Parotid gland (tissue), 1 donor: ENCODE measurements around the gene GSC2.

- PRO-cap: no peak
These were observed 792 bp upstream of the DGCR2 start for GRCh38 chr22:19122896-19123511.

DNA sequence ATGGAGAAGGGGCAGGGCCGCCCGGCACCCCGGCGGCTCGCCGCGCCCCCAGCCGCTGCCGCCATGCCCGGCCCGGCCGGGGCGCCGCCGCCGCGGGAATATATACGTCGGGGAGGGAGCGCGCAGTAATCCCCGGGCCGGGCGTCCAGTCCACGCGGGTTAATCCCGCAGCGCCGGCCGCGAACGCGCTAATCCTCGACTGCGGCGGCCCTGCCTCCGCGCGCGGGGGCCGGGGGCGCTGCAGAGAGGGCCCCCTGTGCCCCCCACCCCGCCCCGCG, at the start of gene GSC2:
Gene GSC2, minus strand, starts transcription at position 74 of the 278 bp plus-strand sequence.
- PRO-cap: no peak

DNA sequence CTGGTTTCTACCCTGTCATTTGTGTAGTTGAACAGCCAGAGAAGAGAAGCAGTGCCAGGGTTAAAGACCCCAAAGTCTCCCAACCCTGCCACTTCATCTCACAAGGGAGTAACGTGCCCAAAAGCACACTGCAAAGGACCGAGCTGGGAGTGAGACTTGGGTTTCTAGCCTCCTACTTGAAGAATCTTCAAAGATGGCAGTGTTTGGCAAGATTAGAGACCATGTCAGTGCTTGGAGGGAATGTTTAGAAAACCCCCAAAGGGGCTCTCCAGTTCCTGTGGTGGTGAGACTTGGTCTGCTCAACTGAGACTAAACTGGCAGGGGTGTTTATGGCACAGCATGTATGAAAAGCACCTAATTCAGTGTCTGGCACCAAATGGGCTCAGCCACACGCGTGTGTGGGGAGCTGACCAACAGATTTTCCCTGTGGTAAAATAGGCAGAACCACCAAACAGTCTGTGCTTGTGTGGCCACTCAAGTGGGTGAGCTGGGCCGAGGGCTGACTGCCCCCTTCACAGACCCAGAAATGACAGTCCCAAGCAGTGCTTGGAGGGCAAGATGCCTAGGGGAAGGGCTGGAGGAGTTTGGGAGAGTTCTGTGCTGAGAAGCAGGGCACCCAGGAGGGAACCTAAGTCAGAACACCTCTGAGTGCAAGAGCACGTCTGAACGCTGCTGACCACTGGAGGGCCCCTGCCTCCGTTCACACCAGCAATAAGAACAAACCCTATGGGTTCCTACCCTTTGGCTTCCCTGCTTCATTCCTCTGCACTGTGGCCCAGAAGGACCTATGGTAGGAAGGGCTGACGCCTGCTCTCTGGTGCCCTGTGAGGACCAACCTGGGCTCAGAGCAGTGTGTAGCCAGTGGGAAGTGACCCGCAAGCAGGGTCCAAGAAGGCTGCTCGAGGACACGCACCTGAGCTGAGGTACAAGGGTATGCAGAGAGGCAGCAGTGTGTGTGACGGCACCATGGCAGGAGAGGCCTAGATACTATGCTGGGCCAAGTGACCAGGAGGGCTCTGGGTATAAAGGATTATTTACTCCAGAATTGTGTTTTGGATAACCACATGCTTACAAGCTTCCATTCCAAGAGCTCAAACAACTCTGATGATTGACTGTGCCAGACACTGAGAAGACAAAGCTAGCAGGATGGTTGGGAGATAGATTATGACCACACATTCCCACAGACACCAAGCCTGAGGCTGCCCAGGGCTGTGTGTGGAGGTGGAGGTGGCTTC, 68.6 kb upstream of the CLTCL1 start:
- PRO-cap: no peak

- PRO-cap: no peak
These were observed 7.2 kb downstream of the C22orf39 start for GRCh38 chr22:19440175-19440752.

DNA sequence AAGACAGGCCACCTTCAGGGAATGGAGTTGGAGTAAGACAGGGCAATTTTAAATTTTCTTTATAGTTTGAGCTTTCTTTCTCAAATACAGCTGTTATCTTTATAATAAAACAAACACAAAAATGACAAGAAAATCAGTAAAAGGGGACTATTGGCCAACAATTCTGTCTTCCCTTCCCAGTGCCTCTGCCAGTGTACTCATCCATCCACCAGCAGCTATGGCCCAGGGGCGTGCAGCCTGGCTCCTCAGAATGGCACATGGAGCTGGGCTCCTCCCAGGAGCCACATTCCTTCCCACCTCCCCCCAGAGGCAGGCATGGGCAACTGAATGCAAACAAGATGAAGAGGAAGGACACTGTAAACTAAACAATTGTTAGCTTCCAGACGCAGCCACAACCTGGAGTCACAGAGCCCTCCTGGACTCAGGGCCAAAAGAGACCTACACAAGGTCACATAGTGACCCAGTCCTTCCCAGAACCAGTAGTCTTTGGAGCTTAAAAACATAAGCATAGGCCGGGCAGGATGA, 30.5 kb upstream of the CLDN5 start:
- PRO-cap: no peak

- PRO-cap: no peak
These were observed 81.6 kb upstream of the SEPTIN5 start for GRCh38 chr22:19632628-19633140.

- PRO-cap: no peak
These were observed 687 bp downstream of the GP1BB start for GRCh38 chr22:19723726-19724726.

- PRO-cap: no peak
These were observed 1.2 kb downstream of the TBX1 start for GRCh38 chr22:19761338-19762613.

DNA sequence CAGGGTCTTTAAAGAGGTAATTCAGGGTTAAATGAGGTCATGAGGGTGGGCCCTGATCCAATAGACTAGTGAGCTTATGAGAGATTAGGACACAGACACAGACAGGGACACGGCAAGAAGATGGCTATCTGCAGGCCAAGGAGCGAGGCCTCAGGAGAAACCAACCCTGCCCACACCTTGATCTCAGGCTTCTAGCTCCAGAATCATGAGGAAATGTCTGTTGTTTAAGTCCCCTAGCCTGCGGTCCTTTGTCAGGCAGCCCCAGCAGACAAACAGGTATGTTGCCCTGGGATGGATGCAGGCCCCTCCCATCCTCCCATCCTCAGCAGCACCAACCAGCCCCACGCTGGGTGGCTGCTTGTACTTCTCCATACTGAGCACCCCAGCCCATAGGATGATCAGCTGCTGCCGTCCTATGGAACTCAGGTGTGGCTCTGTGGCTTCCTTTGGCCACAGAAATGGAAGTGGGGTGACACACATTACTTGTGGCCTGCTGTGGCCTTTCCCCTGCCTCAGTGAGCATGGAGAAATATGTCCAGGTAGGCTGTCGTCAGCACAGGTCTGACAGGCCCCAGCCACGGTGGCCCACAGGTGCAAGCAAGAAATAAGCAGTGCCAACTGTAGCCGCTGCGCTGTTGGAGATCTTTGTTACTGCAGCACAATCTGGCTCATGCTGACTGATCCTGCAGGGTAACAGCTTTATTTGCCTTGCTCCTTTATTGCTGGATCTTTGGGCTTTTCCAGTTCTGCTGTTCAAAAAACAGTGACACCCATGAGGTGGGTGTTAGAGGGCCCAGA, 7.8 kb downstream of the GNB1L start:
- PRO-cap: no peak

- PRO-cap: no peak
These were observed 22.2 kb upstream of the GNB1L start for GRCh38 chr22:19876857-19877352.

- PRO-cap: no peak
These were observed 25.3 kb upstream of the GNB1L start for GRCh38 chr22:19879696-19880727.

GRCh38 chr22:20021432-20022449, 831 bp downstream of the TANGO2 start:
- PRO-cap: unidirectional peak, minus-strand start at chr22:20021954

DNA sequence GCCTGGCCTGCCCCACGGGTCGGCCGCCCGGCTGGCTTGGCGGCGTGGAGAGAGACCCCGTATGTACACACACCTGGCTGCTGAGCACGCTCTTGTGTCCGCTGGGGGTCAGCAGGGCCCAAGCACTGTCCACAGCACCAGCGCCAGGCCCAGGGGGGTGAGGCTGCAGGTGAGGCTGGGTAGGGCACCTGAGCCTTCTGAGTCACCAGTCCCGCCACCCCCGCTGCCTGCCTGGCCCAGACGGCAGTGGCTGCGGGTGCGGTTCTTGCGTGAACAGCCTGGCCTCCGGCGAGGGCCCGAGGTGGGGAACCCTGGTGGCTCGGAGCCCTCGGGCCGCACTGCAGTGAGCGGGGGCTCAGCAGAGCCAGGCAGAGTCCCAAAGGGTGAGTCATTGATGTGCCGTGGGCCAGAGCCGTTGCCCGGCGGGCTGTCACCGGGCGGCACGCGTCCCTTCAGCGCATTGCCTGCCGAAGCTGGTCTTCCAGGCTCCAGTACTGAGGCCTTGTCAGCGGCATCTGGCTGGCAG, 26.5 kb downstream of the RTN4R start:
- PRO-cap: no peak

- PRO-cap: no peak
These were observed 56.7 kb downstream of the MED15 start for GRCh38 chr22:20563755-20564808.

- PRO-cap: no peak
These were observed 58.9 kb downstream of the MED15 start for GRCh38 chr22:20566296-20566710.

DNA sequence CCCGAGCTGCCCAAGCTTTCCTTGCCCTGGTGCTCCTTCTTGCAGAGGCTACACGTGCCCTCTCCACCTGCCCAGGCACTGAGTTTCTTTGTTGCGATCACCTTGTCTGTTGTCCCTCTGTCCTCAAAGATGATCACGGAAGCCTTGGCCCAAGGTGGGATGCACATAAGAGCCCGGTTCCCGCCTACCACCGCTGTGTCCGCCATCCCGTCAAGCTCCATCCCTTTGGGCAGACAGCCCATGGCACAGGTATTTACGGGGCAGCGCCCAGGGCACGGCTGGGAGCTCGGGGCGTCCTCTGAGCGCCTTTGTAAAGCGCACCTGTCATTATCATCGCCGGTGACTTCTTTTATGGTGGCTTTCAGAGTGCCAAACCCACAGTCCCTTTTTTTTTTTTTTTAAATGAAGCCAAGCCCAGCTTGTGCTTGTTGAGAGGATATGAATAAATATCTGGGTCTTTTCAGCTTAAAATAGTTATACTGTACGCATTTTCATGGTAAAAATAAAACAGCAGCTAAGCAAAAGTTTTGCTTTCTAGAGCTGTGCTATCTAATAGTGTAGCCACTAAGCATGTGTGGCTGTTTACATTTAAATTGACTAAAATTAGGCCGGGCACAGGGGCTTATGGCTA, 67.7 kb downstream of the MED15 start:
- PRO-cap: no peak

DNA sequence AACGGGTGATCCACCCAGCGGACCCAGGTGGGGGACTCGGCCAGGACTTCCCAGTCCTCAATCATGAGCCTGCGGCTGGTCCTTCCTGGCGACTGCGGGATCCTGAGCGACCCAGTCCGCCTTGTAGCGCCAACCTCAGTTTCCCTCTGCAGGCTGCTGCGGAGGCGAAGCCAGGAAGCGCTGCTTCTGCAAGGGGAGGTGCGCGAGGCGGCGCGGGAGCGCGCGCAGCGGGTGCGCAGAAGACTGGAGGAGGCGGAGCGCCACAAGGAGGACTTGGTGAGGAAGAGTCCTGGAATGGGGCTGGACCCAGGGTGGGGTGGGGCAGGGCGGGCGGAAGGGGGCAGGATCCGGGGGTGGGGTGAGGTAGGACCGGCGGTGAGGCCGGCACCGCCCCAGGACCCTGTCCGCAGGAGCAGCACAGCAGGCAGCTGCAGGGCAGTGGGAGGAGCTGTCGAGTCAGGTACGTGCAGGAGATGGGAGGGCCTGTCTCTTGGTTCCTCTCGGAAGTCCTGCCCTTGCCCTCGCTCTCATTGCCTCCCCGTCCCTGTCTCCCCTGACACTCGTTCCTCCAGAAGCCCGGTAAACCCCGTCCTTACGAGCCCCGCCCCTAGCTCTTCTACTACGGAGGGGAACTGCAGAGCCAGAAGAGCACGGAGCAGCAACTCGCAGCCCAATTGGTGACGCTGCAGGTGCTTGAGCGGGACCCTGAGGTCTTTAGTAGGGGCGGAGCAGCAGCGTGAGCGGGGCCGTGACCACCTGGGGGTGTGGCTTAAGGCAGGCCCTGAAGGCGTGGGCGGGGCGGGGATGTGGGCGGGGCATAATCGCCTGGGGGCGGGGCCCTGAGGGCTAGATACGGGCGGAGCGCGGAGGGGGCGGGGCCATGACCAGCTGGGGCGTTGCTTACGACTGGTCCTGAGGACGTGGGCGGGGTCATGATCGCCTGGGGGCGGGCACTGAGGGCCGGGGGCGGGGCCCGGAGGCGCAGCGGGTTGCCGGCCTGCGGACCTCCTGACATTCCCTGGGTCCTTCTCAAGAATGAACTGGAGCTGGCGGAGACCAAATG, 71.1 kb upstream of the SERPIND1 start:
- PRO-cap: no peak

GRCh38 chr22:20772018-20772477, 1.9 kb upstream of the SERPIND1 start:
- PRO-cap: no peak

DNA sequence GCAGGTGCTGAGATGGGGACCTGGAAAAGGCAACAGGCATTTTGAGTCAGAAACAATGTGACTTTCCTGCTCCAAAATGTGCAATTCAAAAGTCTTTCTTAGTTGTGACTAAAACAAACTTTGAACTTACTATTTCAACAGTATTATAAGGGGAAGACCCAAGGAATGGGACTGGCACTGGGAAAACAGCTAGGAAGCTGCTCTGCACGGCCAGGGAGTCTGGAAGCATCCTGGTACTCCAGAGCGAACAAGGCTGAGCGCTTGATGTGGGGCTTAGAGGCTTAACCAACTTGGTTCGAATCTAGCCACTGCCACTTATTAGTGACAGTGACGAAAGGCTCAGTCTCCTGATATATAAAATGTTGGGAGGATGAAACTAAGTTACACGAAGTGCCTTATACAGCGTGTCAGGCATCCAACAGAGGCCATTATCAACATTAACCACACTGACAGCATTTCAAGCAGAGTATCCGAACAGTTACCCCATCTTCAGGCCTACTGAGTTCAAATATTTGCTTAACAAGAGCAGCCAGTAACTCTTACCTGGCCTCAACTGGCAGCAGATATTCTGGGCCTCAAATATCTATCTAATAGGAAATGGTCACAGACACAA, 2.6 kb downstream of the SERPIND1 start:
- PRO-cap: no peak

DNA sequence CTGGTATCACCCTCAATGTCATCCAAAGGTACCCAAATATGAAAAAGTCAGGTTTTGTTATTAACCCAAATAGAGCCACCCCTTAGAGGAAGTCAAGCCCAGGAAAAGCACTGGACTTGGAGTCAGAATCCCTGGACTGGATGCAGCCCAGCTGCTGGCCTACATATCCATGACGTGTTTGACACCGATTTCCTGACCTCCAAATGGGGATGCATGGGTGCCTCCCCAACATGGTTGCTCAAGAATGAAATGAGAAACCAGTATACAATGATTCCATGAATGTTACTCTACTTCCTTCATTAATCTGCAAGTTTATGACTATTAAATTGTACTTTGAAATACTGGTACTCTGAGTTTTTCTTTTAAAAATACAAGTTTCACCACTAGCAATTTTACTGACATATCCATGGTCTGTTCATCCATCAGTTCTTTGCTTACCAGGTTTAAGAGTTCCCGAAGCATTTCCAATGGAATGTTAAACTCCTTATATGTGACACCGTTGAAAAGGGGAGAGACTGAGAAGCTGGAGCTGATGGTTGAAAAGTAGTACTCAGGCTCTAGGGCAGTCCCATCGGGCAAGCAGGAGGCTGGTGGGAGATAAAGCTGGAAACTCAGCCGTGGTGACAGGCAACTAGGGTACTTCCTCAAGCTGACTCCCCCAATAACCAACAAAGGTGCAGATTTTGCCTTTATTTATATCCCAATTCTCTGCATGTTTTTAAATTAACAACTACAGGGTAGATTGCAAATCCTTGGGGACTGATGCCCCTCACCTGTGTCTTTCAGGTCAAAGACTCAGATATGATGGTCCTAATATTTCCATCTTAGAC, 39.2 kb downstream of the SERPIND1 start:
- PRO-cap: no peak